Peyer's patch (tissue), 4 donors: ENCODE measurements around a stretch of chr7.

DNA sequence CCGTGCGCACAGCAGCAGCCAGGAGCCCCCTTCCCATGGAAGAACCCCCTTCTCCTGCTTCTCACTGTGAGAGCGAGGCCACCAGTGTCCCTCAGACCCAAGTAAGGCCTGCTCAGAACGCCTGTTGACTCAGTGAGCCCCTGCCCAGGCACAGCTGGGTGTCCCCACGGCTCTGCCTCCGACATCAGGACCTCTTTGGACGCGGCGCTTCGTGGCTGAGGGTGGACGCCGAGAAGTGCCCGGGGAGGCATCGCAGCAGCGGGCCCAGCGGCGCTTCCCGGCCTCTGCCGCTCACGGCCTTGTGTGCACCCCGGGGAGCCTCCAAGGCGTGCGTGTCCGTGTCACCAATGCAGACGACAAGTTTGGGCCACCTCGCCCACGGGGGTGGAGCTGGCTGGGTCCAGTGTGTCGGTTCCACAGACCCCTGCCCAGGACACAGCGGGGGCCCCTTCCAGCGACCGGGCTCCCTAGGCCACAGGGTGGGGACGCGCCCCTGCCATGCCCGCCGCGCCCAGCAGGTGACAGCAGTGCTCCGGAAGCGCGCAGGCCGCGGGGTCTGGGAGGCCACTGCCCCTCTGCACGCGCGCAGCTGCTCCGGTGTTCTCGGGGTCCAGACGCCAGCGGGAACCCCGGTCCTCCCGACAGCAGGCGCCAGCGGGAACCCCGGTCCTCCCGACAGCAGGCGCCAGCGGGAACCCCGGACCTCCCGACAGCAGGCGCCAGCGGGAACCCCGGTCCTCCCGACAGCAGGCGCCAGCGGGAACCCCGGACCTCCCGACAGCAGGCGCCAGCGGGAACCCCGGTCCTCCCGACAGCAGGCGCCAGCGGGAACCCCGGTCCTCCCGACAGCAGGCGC, 32.4 kb downstream of the GET4 start:
- PRO-cap, result unidirectional peak, plus-strand start at position 545 of the sequence; unidirectional peak, plus-strand start at position 597 of the sequence
- RAMPAGE, long total RNA, 4 experiments, result no peak in any of the 4 experiments

- PRO-cap, result no peak
- RAMPAGE, long total RNA, 4 experiments, result no peak in any of the 4 experiments
Observed at GRCh38 chr7:957380-957851, 2.9 kb upstream of the ADAP1 start.

GRCh38 chr7:1025802-1026746, 18.3 kb upstream of the GPR146 start:
- PRO-cap, result no peak
- RAMPAGE, long total RNA, 4 experiments, result no peak in any of the 4 experiments

DNA sequence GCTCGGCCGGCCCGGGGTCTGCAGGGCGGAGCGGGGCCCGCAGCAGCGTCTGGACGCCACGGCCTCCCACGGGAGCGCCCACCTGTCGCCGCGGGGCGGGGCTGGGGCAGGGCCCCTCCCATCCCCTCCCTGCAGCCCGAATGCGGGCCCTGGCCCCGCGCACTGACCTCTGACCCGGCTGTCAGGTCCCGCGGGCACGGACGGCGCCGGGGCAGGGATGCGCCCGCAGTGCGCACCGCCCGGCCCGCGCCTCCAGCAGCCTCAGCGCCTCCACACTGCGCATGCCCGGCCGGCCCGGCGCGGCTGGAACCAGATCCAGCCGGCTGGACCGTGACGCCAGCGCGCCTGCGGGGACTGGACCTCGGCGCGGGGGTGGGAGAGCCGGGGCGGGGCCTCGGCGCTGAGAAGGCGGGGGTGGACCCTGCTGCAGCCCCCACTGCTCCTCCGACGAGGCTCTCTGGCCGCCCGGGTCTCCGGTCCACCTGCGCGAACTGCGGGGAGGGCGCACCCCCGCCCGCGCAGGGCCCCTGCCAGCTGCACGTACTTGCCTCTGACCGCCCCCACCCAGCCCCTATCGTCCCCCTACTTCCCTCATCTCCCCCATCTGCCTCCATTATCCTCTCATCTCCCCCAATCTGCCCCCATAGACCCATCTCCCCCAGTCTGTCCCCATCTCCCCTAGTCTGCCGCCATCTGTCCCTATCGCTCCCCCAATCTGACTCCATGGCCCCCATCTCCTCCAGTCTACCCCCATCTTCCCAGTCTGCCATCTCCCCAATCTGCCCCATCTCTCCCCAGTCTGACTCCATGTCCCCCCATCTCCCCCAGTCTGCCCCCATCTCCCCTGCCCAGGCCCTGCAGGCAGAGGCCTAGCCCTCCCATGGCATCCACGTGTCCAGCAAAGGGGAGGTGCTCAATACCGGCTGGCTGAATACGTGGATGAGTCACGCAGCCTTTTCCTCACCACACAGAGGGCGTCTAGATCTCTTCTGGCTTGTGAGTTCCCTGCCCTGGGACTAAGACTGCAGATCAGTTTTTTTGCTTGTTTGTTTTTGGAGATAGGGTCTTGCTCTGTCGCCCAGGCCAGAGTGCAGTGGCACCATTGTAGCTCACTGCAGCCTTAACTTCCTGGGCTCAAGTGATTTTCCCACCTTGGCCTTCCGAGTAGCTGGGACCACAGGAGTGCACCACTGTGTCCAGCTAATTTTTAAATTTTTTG, 15.8 kb upstream of the GPR146 start:
- PRO-cap, result bidirectional peak, plus-strand start at position 379 of the sequence, minus-strand start at position 254 of the sequence; bidirectional peak, plus-strand start at position 981 of the sequence, minus-strand start at position 891 of the sequence
- RAMPAGE, long total RNA, 4 experiments, result start-site peak on the minus strand in 2 of 4 experiments, centred at positions 259 to 886 of the sequence, 7 to 32 reads per replicate

- PRO-cap, result no peak
- RAMPAGE, long total RNA, 4 experiments, result no peak in any of the 4 experiments
Observed at GRCh38 chr7:1029645-1030247, 14.6 kb upstream of the GPR146 start.

GRCh38 chr7:1043287-1043930, 937 bp upstream of the GPR146 start:
- PRO-cap, result no peak
- RAMPAGE, long total RNA, 4 experiments, result no peak in any of the 4 experiments

DNA sequence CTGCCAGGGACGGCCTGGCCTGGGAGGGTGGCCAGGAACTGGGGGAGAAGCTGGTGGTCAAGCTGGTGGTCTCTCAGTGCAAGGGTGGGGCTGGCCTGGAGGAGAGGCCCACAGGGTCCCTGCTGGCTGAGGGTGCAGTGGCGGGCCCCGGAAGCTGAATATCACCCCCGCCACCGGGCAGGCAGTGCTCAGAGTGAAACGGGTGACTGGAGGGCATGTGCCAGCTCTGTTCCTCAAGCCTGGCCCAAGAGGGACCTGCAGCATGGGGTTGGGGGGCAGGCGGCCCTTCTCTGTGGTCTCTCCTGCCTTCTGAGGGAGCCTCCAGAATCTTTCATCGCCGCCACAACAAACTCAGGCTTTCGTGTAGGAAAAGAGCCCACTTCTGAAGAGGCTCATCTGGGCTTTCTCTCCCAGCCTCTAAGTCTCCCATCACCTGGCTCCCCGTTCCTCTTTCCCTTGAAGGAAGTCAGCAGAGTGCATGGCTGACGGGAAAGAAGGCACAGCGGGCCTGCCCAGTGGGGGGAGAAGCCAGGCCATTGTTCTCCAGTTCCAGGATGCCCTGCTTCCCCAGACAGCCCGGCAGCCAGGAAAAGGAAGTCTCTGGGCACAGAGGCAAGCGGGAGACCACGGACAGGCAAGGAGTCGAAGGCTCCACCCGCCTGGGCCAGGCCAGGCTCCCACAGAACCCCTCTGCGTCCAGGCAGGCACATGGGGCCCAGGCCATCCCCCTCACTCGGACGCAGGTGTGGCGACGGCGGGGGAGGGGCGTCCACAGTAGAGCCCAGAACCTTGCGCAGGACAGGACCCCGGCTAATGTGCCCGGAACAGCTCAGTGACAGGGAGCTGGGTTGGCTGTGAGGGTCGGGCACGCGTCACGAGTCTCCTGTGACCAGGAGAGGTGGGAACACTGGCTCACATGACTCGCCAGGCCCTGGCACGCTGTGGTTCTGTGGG, 8.5 kb downstream of the GPR146 start:
- PRO-cap, result bidirectional peak, plus-strand start at position 609 of the sequence, minus-strand start at position 496 of the sequence
- RAMPAGE, long total RNA, 4 experiments, result no peak in any of the 4 experiments

DNA sequence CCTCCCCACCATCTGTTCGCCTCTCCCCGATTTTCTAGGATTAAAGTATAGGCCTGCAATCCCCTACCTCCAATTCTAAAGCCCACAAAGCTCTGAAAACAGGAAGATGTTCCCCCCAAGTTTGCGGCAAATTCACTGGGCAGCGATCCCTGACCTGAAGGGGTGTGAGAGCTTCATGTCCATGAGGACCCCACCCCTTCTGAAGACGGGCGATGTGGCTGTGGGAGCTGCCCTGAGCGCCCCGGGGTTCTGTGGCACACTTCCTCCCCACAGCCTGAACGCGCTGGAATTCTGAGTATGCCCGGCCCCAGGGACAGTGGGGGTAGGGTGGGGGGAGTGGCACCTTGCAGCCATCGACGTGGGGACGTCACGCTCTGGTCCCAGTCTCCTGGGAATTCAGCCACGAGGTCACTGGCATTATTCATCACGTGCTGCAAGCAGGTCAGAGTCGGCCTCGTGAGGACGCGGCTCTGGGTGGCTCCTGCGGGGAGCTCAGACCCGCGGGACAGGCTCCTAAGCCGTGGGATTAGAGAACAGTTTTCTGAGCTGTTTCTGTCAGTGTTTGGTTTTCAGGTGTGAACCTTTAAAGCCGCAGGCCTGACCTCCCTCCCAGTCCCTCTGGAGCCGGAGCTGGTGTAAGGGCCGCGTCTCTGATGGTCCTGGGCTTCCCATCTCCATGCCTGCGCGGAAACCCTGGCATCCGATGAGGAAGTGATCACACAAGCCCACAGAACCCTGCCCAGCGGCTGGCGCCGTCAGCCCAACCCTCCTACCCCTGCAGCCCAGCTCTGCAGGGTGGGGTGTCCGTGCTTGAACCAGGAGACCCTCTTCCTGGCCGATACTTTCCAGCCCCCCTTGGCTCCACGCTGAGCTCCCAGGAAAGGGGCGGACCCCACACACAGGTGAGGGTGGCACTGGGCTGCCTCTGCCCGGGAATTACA, 16.1 kb downstream of the GPR146 start:
- PRO-cap, result no peak
- RAMPAGE, long total RNA, 4 experiments, result no peak in any of the 4 experiments

DNA sequence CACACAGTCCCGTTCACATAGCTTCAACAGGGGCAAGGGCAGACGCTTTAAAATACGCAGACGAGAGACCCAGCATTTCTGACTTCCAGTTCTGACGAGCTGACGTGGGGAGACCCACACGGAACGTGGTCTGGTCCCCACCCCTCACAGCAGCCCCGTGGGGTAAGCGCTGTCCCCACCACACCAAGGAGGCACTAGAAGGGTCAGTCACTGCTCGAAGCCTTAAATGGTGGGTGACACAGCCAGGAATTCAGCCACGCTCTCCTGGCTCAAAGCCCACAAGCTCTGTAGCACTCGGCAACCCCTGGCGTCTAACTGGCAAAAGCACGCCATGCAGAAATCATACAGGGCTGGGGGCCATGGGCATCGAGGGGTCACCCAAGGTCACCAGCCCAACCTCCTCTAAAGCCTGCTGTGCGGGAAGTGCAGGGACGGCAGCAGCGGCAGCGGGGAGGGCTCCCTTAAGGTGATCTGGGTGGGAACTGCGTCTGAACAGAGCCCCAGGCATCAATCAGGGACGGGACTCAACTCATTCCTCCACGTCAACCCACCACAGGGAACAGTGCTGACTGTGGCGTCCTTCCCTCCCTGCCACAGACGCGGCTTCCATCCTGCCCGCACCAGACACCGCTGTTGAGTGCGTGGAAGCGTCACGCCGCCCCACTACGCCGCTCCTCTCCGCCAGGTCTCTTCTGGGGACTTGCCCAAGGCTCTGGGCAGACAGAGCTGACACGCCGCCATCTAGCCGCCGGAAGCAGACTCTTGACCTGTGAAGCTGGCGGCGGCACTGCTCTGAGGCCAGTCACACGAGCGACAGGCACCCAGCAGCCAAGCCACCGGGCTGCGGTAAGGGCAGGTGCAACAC, 7.8 kb downstream of the GPER1 start:
- PRO-cap, result no peak
- RAMPAGE, long total RNA, 4 experiments, result no peak in any of the 4 experiments

- PRO-cap, result no peak
- RAMPAGE, long total RNA, 4 experiments, result no peak in any of the 4 experiments
Observed at GRCh38 chr7:1152620-1153513, 7.1 kb downstream of the ZFAND2A start.

GRCh38 chr7:1452229-1452854, 6.9 kb downstream of the MICALL2 start:
- PRO-cap, result no peak
- RAMPAGE, long total RNA, 4 experiments, result start-site peak on the minus strand in 1 of 4 experiments, at chr7:1452521-1452825 at its widest, 20 reads per replicate

DNA sequence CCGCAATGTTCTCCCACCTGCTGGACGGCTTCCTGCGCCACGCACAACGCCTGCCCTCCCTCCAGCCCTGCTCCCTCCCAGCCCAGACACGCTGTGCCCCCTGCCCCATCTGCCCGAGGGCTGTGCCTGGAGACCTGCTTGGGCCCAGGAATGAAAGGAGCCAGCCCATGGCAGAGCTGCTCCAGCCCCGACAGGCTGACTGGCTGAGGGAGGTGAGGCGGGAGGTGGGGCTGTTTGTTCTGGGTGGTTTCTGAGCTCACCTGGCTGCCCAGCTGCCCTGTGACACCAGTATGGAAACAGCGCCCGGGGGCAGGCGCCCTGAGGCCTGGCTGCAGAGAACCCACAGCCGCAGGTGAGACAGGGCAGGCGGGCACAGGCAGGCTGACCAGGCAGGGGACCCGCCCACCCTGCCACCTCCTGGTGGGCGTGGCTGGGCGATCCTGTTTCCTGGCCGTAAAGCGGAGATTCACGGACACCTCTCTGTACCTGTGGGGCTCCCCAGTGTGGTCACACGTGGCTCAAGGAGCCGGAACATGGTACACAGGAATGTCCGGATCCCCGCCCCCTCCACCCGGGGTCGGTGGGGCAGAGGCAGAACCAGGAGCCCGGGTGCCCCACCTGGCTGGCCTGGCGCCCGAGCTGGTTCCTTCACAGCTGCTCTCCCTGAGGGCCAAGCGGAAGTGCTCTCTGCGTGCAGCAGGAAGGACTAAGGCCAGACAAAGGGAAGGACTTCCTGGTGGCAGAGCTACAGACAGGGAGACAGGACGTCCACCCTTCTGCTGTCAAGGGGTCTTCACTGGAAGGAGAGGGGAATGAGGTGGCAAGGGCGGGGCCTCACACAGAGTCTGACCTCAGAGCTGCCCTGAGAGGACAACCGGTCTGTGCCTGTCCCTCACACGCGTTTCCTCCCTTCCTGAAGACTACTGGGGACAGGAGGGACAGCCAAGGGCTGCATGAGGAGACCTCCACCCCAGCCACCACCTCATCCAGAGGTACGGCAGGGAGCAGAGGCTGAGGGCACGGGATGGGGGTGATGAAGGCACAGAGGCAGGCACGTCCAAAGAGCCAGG, 3.9 kb downstream of the MICALL2 start:
- PRO-cap, result bidirectional peak, plus-strand start at position 471 of the sequence, minus-strand start at position 354 of the sequence; bidirectional peak, plus-strand start at position 742 of the sequence, minus-strand start at position 664 of the sequence
- RAMPAGE, long total RNA, 4 experiments, result no peak in any of the 4 experiments

GRCh38 chr7:1486701-1487246, 17.4 kb downstream of the INTS1 start:
- PRO-cap, result no peak
- RAMPAGE, long total RNA, 4 experiments, result start-site peak on the minus strand in 1 of 4 experiments, at chr7:1487044-1487096 at its widest, 25 reads per replicate

GRCh38 chr7:1535325-1536490, 5.2 kb downstream of the MAFK start:
- PRO-cap, result no peak
- RAMPAGE, long total RNA, 4 experiments, result no peak in any of the 4 experiments

DNA sequence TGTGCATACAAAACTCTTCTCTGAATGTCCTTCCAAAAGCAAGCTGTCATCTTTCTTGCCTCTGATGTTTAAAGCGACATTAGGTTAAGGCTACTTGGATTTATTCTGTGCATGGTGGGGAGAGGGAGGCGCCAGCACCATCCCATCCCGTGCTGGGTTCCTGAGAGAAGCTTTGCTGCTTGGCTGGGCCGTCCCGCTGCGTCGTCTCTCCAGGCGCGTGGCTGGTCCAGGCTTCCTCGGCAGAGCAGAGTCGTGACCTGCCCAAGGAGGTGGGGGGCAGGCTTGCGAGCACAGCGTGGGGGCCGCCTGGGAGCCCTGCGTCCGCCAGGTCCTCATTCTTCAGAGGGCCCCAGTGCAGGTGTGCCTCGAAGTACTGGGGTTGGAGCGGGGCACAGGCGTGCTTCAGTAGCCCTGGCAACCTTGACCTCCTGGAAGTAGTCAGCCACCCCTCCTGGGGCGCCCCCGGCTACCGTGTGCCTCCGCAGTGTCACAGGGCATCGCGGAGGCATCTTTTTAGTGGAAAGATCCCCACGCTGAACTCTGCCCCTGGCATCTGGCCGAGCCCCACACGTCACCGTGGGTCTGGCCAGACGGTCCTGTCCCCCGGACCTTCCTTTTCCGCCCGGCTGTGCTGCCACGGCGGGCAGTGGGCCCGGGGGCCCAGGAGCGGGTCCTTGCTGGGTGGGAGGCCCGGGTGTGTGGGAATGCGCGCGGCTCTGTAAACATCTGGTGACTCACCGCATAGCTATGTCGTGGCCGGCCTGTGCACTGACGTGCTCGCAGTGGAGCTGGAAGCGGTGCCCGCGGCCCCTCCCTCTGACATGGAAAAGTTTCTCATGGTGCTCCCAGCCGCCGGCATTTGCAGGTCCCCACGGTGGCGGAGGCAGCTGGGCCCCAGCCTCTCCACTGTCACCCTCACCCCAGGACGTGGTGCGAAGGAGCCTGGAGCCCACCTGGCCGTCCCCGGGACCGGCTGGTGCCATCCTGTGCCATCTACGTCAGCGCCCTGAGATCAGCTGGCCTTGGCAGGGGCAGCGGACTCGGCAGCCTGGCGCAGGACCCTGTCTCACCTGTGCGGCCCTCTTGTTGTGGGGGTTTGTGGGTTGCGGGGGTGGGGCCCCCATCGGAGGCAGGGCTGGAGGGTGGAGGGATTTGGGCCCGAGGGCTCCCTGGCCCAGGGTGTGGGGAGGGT, 6.5 kb downstream of the MAFK start:
- PRO-cap, result bidirectional peak, plus-strand start at position 191 of the sequence, minus-strand start at position 209 of the sequence; bidirectional peak, plus-strand start at position 822 of the sequence, minus-strand start at position 718 of the sequence
- RAMPAGE, long total RNA, 4 experiments, result start-site peak on the plus strand in 1 of 4 experiments, centred at position 813 of the sequence, 13 reads per replicate

GRCh38 chr7:1542650-1543842, 12.5 kb downstream of the MAFK start:
- PRO-cap, result no peak
- RAMPAGE, long total RNA, 4 experiments, result no peak in any of the 4 experiments

DNA sequence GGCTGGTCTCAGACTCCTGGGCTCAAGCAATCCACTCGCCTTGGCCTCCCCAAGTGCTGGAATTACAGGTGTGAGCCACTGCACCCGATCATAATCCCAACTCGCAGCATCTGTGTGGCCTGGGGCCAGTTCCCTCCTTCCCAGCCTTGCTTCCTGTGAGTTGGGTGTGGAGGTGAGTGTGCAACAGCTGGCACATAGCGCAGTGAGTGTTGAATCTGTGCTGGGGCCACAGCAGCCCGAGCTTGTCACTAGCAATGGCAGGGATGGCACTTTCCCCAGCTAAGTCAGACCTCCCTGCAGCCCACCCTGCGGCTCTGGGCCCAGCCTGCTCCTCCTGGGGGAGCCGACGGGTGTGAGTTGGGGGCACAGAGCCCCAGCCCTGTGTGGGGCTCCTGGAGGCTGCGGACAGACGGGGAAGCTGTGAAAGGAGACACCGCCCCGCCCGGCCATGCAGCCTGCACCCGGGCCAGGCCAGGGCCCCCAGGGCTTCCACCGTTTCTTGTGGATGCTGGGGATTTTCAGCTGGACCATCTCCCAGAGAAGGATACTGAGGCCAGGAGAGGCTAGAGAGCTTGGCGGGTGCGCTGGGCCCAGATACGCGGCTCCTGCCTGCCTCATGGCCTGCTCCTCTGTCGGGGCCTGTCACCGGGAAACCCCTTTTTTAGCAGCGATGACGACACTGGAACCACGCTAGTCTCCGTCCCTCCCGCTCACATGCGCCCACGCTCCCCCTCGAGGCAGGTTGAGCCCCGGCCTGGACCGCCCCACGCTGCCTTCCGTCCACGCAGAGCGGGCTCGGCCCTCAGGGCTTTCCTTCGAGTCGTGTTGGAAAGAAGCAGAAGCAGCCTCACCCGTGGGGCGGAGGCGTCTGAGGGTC, 11.9 kb downstream of the TMEM184A start:
- PRO-cap, result no peak
- RAMPAGE, long total RNA, 4 experiments, result start-site peak on the minus strand in 1 of 4 experiments, centred at position 441 of the sequence, 5 reads per replicate

DNA sequence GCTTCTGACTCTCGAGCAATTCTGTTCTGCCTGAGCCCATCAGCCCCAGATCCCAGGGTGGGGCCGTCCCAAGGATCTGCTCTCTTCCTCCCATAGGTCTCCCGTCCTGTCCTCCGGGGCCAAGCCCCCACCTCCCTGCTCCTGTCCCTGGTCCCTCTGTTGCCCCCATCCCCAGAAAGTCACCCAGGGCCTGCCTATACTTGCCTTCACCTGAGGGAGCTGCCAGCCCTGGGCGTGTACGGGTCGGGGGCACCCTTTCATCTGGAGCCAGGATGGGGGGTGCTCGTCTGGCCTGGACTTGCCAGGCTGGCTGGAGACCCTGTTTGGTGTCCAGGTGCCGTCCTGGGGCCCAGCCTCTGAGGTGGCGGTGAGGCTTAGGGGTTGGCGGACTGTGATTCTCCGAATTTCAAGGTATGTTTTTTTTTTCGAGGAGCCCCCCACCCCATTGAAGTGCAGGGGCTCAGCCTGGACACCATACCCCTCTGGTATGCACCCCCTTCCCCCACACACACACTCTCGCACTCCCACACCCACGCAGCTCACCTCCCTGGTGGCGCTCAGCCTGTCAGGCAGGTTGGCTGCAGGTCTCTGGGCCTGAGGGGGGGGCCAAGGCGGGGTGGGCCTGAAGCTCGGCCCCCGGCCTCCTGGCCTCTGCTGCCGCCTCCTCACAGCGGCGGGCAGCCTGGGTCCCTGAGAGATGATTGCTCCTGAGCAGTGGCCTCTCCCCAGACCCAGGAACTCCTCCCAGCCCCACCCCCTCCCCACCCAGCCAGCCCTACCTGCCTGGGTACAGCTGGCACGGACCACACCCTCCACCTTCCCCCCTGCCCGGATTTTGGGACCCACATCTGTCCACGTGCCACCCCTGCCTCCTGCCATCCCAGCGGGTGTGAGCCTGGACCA, 4.4 kb upstream of the TMEM184A start:
- PRO-cap, result no peak
- RAMPAGE, long total RNA, 4 experiments, result no peak in any of the 4 experiments

GRCh38 chr7:1695009-1695346, 24.9 kb downstream of the ELFN1 start:
- PRO-cap, result no peak
- RAMPAGE, long total RNA, 4 experiments, result no peak in any of the 4 experiments

GRCh38 chr7:1759119-1759686, 89.1 kb downstream of the ELFN1 start:
- PRO-cap, result no peak
- RAMPAGE, long total RNA, 4 experiments, result no peak in any of the 4 experiments